Hematopoietic multipotent progenitor cell (in vitro differentiated cells): ENCODE measurements around a stretch of chr13.

DNA sequence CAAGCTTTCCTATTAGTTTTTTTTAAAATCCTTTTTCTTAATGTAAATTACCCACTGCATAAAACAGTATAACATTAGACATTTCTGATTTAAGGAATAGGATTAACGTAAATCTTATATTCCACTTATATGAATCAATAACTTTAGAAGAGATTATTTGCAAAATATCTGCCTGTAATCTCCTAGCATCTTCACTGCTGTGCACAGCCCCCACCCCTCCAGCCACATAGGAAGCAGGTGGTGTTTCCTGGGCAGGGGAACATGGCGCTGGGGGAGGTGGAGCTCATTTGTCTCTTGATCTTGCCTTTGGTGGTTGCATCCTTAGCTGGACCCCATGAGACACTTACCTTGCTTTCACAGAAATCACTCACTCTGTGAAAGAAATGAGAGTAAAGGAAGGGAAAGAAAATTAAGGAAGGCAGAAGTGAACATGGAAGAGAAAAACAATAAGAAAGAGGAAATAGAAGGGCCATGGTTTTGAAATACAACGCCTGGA is 17.5 kb upstream of the RNASEH2B start:
- CAGE, long polyA plus RNA: no peak

DNA sequence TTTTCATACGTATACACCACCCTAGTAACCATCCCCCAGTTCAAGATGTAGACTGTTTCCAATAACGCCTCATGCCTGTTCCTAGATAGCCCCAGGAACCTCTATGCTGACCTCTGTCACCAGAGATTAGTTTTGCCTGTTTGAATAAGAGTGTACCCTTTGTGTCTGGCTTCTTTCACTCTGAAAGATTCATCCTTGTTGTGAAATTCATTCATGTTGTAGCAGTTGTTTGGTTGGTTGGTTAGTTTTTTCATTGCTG is 1.4 kb downstream of the RNASEH2B start:
- CAGE, long polyA plus RNA: no peak

DNA sequence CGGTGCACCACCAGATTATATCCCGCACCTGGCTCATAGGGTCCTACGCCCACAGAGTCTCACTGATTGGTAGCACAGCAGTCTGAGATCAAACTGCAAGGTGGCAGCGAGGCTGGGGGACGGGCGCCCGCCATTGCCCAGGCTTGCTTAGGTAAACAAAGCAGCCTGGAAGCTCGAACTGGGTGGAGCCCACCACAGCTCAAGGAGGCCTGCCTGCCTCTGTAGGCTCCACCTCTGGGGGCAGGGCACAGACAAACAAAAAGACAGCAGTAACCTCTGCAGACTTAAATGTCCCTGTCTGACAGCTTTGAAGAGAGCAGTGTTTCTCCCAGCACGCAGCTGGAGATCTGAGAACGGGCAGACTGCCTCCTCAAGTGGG is 72.8 kb downstream of the RNASEH2B start:
- CAGE, long polyA plus RNA: no peak

DNA sequence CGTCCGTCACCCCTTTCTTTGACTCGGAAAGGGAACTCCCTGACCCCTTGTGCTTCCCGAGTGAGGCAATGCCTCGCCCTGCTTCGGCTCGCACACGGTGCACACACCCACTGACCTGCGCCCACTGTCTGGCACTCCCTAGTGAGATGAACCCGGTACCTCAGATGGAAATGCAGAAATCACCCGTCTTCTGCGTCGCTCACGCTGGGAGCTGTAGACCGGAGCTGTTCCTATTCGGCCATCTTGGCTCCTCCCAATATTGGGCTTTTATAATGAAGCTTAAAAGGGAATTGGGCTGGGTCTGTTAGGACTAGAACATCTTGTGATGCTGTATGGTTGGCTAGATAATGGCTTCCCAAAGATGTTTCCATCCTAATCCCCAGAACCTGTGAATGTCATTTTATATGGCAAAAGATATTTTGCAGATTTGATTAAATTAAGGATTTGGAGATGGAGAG is 30.5 kb downstream of the C13orf42 start:
- CAGE, long polyA plus RNA: no peak

GRCh38 chr13:51235864-51236176 is 13.6 kb downstream of the FAM124A start:
- CAGE, long polyA plus RNA: no peak

GRCh38 chr13:51380161-51380724 is 40.8 kb downstream of the SERPINE3 start:
- CAGE, long polyA plus RNA: no peak

DNA sequence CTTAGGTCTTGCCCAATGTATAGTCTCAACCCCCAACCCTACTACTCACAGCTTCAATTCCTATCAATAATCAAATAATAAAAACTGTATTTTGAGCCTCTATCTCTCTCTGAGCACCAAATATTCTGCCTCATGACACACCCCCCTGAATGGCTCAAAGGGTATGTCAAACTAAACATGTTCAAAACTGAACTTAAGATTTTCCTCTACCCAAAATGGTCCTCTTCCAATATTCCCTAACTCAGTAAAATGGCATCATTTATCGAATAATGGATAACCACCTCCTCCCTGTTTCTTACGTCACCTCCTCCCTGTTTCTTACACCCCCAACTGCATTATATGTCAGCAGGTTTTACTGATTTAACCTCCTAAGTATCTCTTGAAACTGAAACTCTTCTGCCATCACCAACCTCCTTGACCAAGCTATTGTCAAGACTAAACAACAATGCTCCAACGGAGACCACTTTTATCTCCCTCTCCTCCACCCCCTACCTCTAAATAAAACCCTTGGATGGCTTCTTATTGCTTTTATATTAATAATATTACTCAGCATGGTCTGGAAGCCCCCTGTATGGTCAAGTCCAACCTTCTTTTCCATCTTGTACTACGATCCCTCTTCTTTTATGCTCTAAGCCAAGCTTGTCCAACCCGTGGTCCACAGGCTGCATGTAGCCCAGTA is 46.5 kb downstream of the INTS6 start:
- CAGE, long polyA plus RNA: no peak

DNA sequence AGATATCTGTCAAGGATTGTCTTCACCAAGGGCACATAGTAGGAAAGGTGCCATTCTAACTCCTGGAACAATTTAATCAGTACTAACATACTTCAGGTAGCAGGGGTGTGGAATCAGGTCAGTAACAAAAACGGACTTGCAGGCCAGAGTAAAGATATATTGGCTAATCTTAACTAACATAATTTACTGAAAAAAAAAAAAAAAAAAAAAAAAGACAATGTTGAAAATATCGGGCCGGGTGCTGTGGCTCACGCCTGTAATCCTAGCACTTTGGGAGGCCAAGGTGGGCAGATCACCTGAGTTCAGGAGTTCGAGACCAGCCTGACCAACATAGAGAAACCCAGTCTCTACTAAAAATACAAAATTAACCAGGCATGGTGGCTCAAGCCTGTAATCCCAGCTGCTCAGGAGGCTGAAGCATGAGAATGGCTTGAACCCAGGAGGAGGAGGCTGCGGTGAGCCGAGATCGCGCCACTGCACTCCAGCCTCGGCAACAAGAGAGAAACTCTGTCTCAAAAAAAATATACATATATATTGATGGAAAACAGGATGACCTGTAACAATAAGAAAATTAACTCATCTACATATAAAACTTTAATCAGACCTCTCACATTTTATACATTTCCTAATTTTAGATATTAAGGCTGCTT is 5.2 kb downstream of the INTS6 start:
- CAGE, long polyA plus RNA: no peak

DNA sequence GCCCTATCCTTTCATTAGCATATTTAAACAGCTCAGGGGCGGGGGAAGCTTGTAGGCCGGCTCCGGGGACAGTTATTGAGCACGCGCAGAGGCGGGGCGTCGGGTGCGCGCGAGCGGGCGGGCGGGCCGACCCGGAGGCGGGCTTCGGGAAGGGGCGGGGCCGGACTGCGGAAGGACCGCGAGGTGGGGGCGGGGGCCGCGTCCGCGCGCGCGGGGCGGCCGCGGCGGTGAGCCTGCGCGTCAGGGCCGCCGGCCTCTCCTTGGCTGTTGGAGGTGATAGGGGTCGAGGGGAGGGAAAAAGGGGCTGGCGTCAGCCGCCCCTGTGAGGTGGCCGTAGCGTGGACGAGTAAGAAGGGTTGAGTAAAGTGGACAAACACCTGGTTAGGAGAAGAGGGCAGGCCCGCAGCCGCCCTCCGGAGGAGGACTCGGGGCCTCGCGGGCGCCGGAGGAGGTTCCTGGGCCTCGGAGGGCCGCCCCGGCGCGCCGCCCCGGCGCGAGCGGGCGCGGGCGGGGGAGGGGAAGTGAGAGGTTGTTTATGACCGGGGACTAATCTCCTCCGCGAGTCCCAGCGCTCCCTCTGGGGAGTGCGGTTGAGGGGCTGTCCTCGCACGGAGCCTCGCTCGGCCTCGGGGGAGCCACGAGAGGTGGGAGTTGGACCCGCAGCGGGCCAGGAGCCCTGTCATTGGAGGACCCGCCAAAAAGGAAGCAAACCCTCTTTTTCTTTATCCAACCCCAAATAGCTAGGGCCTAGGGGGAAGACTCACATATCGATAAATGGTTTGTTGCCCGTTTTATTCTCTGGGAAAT is 513 bp upstream of the INTS6 start:
- CAGE, long polyA plus RNA: start-site peak on the plus strand centred at position 215 of the sequence, 33 bp wide, 328 reads

DNA sequence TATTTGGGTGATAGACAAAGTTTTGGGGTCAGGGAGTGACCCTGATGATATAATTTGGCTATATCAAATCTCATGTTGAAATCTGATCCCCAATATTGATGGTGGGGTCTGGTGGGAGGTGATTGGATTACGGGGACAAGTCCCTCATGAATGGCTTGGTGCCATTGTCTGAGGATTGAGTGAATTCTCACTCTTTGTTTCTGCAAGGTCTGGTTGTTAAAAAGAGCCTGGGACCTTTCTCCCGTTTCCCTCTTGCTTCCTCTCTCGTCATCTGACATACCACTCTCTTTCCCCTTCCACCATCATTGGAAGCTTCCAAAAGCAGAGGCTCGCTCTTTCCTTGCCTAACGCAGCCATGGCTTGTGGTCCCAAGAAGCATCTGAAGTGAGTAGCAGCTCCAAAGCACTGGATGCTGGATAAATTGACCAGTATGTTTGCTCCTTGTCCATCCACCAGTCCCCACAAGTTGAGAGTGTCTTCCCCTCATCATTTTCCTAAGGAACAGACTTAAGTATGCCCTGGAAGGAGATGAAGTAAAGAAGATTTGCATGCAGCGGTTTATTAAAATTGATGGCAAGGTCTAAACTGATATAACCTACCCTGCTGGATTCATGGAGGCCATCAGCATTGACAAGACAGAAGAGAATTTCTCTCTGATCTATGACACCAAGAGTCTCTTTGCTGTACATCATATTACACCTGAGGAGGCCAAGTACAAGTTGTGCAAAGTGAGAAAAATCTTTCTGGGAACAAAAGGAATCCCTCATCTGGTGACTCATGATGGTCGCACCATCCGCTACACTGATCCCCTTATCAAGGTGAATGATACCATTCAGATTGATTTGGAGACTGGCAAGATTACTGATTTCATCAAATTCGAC is 7.6 kb upstream of the INTS6 start:
- CAGE, long polyA plus RNA: no peak

- CAGE, long polyA plus RNA: no peak
Observed at GRCh38 chr13:51589550-51590147, 5.4 kb downstream of the WDFY2 start.

- CAGE, long polyA plus RNA: no peak
Observed at GRCh38 chr13:51781992-51782809, 21.8 kb downstream of the DHRS12 start.

DNA sequence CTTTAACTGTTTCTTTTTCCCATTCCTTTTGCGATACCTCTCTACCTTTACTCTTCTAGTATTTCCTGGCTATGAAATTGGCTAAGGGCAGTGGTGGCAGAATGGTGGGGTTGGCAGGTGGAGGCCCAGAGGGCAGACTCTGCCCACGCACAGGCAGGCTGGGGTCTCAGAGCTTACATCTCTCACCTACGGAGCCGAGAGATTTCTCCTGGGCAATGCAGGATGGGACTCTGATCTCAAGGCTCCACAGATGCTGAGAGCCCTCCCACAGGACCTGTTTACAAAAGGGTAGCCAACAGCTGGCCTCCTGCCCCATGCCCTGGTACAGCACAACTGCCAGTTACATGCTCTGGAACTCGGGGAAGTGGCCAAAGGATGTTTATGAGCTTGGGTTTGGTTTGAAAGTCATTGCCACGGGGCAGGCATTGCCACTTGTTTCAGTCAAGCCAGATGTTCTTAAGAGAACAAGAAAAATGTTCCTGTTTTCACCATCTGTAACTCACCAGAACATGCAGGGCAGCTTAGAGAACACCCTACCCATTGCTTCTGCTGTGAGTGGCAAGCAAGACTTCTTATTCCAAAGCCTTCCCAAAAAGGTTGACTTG is 3.5 kb downstream of the DHRS12 start:
- CAGE, long polyA plus RNA: no peak

GRCh38 chr13:51815757-51816173 is 11.8 kb upstream of the DHRS12 start:
- CAGE, long polyA plus RNA: no peak

DNA sequence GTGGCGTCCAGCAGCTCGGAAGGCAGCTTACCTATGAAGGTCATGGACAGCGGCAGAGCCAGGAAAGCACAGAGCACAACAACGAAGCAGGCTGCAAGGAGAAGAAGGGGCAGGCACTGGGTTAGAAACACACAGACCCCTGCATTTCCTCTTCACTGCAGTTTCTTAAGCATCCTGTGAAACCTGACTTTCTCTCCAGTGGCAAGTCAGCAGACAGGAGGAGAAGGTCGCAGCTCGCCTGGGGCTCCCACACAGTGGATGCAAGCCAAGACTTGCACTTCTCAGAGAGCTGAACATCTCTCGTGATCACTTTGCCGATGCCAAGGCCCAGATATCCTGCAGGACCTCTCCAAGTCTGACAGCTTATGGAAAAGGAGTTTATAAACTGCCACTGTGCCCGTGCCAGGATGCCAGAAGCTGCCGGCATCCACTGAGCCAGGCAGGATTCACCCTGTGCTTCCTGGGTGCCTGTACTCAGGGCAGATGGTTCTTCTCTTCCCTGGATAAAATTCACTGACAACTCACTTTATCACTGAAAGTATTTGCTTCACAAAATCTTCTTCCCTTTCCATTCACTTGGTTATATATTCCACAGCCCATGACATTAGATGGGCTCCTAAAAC is 18.3 kb downstream of the TMEM272 start:
- CAGE, long polyA plus RNA: no peak

DNA sequence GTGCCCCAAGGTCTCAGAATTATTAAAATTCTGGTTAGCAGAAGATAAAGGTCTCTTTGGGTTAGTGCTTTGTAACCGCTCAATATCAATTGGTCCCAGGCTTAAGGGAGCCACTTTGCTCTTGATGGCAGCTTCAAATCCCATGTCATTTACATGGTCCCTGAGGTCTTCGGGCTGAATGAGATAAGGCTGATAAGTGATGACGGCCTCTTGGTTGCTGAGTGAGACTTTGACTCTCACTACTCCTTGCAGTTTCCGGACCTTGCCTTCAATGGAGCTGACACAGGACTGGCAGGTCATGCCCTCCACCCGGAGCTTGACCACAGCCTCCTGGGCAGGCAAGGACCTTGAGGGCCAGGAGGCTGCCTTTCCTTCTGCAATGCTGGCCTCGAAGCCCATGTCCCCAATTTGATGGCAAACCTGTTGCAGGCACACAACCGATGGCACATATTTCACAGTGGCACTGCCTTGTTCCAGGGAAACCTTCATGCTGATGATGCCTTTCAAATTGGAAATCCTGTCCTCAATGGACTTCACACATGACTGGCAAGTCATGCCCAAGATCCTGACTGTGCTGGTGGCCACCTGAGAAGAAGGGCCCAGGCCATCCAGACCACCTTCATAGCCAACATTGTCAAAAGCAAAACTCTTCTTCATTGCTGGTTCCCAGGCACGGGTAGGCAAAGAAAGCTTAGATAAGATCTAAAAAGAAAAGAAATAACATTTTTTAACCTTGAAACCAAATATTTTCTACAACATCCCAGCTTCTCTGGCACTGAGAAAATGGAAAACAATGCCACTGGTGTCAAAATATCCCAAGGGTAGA is 36.6 kb downstream of the ATP7B start:
- CAGE, long polyA plus RNA: no peak

DNA sequence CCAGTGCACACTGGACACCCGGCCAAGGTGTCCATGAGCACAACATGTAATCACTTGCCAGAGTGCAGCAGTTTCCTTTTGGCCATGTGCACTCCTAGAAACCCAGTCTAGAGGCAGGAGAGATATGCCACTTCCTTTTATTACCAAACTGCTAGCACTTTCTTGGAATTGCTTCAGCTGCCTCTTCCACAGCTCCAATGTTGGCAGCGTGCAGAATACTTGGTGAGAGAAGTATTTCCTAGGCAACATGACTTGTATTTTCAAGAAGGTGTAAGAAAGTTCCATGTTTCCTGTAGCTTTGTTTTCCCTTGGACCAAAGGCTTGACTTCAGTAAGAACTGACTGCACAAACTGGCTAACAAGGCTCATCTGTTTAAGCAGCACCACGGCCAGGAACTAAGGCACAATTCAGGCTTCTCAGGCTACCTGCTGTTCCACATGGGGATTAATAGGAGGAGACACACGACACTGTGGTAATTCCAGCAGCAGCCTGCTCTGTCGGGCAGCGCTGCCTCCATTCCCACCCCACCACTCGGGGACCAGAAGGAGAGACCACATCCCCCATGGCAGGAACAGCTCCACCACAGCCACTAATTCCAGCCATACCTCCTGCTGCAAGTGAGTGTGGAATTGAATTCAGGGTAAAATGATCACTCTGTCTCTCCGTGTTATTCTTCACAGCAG is 15.2 kb downstream of the ATP7B start:
- CAGE, long polyA plus RNA: no peak

DNA sequence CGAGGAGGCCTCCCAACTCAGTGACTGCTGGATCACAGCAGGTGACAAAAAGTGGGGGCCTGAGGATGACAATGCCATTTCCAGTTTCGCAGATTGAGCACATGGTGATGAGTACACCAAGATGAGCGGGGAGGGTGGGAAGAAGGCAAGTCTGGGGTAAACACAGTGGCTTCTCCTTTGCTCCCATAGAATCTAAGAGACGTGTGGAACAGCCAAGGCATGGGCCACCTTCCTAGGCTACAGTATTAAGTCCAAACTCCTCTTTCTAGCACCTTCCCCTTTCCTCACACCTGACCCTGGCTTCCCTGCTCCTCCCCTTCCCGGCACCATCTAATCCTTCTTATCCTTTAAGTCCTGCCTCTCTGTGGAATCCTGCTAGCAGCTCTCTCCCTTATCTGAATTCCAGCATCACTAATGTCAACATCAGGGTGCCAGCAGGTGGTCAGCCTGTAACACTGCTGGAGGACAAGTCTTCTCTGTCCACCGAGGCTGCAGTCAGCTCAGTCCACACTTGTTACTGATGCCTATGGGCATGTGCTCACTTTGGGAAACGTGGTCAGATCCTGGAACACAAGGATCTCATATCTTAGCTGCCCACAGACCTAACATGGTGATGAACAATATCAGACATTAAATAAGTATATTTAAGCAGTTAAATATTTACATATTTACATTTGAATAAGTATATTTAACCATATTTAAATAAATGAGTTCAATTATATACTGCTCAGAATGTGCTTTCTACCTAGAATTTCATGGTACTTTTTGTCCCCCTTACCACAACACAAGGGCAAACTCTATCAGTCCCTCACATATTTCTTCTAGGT is 13.3 kb downstream of the ATP7B start:
- CAGE, long polyA plus RNA: no peak

GRCh38 chr13:51998579-51998942 is 12.7 kb downstream of the ATP7B start:
- CAGE, long polyA plus RNA: no peak

DNA sequence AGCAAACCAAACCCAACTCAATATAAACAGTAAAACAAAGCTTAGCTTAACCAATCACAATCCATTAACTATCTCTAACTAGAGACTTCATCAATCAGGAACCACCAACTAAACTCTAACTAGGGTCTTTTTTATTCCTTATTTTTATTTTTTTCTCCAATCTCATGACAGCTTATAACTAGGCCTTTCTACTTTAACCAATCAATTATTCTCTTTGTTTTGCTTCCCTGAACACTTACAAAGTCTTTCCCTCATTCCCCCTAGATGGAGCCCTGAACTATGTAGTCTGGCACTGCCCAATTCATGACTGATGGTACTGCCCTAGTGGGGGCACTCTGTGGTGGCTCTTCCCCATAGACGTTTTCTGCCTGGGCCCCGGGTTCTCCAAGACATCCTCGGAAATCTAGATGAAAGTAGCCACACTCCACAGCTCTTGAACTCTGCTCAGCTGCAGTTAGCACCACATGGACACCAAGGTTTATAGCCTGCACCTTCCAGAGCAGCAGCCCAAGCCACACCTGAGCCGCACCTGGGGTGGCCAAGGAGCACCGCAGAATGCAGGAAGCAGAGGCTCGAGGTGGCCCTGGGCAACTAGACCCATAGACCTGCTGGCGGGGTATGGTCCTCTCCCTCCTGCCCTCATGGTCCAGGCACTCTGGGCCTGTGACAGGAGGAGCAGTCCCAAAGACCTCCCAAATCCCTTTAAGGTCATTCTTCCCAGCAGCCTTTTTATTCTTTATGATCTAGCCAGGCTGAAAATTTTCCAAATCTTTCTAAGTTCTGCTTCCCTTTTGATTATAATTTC is 6.6 kb downstream of the ATP7B start:
- CAGE, long polyA plus RNA: no peak